ENCODE results near the genes RAB37 and FDXR.

GRCh38 chr17:74736290-74737417, at the start of gene RAB37:
RAB37 (plus strand) TSS chr17:74737256.
CAGE:
- cytosol, long polyA minus RNA = no peak
- cytosol, long polyA plus RNA = no peak
- long polyA plus RNA = no peak
- nucleus, long polyA minus RNA = no peak
- nucleus, long polyA plus RNA = no peak

DNA sequence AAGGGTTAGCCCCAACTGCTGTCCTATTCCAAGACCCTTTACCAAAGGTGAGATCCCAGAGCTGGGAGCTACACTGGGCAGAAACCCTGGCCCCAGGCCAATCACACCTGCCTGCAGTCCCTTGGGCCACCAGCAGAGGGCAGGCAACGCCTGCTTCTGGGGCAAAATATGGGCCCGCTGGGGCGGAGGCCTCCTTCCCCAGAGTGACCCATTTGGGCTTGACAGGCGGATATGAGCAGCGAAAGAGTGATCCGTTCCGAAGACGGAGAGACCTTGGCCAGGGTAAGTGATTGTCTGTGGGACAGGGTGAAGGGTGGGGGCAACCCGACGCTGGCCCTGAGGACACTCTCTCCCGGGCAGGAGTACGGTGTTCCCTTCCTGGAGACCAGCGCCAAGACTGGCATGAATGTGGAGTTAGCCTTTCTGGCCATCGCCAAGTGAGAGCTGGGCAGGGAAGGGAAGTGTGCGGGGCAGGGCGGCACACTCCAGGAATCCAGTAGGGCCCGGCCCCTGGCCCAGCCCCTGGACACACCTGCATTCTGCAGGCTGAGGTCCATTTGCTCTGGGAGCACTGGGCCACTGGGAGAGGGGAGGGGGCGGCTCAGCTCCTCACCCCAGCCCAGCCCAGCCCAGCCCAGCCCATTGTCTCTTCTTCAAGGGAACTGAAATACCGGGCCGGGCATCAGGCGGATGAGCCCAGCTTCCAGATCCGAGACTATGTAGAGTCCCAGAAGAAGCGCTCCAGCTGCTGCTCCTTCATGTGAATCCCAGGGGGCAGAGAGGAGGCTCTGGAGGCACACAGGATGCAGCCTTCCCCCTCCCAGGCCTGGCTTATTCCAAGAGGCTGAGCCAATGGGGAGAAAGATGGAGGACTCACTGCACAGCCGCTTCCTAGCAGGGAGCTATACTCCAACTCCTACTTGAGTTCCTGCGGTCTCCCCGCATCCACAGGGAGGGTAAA, 3.5 kb upstream of the NHERF1 start:
CAGE:
- cytosol, long polyA minus RNA = no peak
- cytosol, long polyA plus RNA = no peak
- long polyA plus RNA = no peak
- nucleus, long polyA minus RNA = no peak
- nucleus, long polyA plus RNA = no peak

DNA sequence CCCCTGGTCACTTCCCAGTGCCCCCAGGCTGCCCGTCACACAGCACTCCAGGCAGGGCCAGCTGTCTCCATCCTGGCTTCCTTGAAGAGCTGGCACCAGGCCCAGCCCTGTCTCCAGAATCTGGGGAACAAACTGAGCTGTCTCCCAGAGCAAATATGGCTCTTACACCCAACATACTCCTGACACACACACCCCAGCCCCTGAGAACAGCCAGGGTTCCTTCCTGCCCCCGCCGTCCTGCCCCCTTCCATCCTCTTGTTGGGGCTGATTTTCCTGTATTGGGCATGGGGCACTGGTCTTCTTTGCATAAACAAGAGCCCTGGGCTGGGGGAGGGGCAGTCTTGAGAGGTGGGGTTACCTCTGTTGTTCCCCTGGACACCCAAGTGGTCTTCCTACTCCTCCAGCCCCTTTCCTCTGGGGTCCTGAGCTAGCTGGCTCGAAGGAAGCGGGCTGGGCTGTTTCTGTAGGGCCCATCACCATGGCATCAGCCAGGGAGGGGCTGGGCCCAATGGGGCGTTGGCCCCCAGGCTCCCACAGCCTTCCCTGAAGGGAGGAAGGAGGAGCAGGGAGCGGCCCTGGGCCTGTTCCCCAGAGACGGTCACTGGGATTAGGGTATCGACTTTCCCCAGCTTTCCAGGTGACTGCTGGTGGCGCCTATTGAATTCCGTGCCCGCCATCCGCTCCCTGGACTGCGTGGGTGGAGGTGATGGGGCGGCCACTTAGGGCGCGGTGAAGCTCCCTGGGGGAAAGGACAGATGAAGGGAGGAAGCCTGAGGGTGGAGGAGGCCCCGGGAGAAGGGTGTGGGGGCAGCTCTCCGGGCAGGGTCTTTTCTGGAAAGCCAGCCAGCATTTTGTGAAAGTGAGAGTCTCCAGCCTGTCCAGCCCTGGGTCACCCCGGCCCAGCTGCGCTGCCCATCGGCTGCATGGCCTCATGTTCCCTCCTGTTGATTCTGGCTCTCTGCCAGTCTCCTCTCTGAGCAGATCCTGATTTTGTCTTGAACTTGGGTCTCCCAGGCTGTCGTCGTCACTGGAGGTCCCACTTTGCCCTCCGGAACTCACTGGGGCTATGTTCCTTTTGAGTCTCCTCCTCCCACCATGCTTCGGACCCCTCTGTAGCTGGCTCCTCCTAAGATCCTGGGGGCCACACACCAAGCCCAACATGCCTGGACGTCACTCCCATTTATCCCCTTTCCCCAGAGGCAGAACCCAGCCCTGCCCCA, 9.5 kb downstream of the NHERF1 start:
CAGE:
- cytosol, long polyA minus RNA = no peak
- cytosol, long polyA plus RNA = no peak
- long polyA plus RNA = no peak
- nucleus, long polyA minus RNA = no peak
- nucleus, long polyA plus RNA = no peak

GRCh38 chr17:74758876-74759190, 10.4 kb downstream of the NHERF1 start:
CAGE:
- cytosol, long polyA minus RNA = no peak
- cytosol, long polyA plus RNA = no peak
- long polyA plus RNA = no peak
- nucleus, long polyA minus RNA = no peak
- nucleus, long polyA plus RNA = no peak

GRCh38 chr17:74771804-74772617, 4.1 kb downstream of the NAT9 start:
CAGE:
- cytosol, long polyA minus RNA = no peak
- cytosol, long polyA plus RNA = no peak
- long polyA plus RNA = no peak
- nucleus, long polyA minus RNA = no peak
- nucleus, long polyA plus RNA = no peak

DNA sequence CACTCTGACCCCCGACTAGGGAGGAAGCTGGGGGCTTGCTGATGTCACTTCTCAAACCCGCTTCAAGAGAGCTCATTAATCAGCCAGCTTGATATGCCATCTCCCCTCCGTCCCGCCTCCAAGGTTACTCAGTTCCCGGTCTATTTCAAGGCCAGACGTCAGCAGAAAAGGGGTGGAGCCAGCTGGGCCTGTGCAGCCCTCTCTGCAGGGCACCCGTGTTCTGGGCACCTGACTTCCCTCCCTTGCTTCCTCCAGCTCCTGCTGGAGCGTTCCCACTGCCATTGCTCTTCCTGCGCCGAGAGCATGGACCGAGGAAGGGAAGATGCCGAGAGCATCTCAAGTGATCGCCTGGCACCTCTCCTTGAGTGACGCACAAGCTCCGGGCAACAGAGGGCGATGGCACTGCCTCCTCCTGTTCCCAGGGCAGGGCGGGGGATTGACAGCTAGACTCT, 29.2 kb downstream of the TMEM104 start:
CAGE:
- cytosol, long polyA minus RNA = no peak
- cytosol, long polyA plus RNA = no peak
- long polyA plus RNA = no peak
- nucleus, long polyA minus RNA = no peak
- nucleus, long polyA plus RNA = no peak

GRCh38 chr17:74839047-74839600, 20.6 kb downstream of the GRIN2C start:
CAGE:
- cytosol, long polyA minus RNA = no peak
- cytosol, long polyA plus RNA = no peak
- long polyA plus RNA = no peak
- nucleus, long polyA minus RNA = no peak
- nucleus, long polyA plus RNA = no peak

DNA sequence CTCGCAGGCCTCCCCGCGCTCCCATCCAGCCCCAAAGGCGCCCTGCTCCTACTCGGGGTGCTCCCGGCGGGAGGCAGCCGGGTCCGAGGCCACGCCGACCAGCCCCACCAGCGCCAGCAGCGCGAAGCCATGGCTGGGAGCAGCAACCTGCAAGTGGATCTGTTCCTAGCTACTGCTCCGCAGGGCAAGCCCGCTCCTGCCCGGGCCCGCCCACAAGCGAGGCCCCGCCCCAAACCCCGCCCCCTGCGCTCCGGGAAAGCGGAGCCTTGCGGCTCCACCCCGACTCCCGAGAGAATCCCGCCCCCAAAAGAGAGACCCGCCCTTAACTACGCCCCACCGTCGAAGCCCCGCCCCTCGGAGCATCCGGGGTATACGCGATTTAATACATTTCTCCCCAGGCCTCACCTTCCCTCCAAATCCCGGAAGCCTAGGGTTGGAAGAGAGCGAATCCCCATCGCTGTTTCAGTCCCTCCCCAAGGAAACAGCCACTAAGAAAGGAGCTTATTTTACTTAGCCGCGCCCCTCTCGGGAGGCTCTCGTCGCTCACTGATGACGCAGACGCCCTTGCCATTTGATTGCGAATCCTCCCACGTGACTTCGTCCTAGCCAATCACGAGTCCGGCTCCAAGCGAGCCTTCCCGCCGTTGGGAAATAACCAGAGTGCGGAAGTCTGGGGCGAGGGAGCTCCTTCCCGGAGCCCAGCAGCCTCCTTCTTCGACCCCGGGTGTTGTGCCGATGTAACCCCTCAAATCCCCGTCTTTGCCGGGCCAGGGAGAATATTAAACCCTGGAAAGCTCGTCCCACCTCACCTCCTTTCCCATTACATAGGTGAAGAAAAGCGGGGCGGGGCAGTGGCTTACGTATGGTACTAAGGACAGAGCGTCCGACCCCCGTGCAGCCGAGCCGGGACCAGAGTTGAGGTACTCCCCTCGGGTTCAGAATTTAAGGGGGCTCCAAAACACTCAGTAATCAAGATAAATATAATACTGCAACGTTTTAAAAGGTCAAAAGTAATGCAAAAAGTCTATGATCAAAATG, at the start of gene FDXR:
Gene FDXR, minus strand, starts transcription at position 181 of the 1,038 bp plus-strand sequence.
CAGE:
- cytosol, long polyA minus RNA = no peak
- cytosol, long polyA plus RNA = no peak
- long polyA plus RNA = start-site peak on the minus strand centred at position 182 of the sequence, 42 bp wide, 153 and 153 reads in 2 replicates
- nucleus, long polyA minus RNA = start-site peak on the minus strand centred at position 175 of the sequence, 16 bp wide, 26 reads
- nucleus, long polyA plus RNA = no peak

DNA sequence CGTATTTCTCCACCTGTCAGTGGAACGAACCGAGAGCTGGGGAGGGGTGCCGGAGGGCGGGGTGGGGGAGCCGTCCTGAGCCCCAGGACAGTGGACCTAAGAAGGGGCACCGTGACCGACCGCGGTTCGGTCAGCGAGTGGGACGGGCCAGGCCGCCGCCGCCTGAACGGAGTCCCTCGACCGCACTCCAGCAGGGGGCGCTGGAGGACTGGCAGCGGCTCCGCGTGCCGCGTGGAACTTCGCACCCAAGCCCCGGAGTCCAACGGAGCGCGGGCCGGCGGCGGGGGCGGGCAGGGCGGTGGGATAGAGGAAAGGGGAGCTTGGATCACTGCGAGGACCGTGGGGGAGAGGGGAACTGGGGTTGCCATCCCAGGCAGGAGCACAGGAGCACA, 440 bp upstream of the USH1G start:
CAGE:
- cytosol, long polyA minus RNA = no peak
- cytosol, long polyA plus RNA = no peak
- long polyA plus RNA = no peak
- nucleus, long polyA minus RNA = no peak
- nucleus, long polyA plus RNA = no peak

GRCh38 chr17:74971870-74972548, 550 bp downstream of the HID1 start:
CAGE:
- cytosol, long polyA minus RNA = no peak
- cytosol, long polyA plus RNA = no peak
- long polyA plus RNA = no peak
- nucleus, long polyA minus RNA = no peak
- nucleus, long polyA plus RNA = no peak

DNA sequence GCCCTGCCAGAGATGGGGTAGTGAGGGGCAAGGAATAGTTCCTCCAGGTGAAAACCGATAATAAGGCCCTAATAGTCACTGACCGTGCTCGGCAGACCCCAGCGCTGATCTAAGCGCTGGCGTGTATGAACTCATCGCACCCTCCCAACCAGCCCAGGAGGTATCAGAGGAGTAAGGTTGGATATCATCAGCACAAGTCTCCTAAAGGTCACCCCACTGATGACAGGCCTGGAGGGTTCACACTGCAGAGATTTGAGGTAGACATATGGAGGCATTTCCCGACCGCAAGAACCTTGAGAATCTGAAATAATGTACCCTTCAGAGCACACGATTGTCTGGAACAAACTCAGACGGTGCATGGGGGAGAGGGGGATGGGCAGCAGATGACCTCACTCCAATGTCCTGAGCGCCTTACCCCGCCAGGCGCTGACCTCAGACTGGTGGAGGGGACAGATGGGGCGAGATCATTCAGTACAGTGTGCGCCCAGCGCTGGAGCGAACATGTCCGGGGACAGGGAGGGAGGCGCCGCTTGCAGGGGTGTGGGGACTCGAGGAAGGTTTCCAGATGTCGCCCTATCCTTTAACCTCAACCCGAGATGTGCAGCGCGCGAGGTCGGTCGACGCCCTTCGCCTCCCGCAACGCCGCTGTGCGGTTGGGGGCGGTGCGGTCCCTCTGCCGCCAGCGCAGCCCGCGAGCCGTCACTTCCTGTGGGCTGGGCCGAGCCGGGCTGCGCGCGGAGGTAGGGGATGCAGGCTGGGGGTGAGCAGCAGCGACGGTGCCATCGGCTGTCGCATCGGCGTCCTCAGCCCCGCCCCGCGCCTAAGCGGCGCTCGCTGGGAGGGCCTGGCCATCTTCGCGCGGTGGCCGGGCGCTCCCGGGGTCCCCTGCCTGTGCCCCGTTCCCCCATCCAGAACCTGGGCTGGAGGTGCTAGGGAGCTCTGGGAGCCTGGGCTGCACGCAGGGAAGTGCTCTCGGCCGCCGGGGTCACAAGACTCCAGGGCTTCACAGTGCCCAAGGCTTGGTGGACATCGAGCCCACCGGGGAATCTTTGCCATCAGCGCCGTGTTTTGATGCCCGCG, 5.4 kb upstream of the CDR2L start:
CAGE:
- cytosol, long polyA minus RNA = no peak
- cytosol, long polyA plus RNA = no peak
- long polyA plus RNA = no peak
- nucleus, long polyA minus RNA = no peak
- nucleus, long polyA plus RNA = no peak

DNA sequence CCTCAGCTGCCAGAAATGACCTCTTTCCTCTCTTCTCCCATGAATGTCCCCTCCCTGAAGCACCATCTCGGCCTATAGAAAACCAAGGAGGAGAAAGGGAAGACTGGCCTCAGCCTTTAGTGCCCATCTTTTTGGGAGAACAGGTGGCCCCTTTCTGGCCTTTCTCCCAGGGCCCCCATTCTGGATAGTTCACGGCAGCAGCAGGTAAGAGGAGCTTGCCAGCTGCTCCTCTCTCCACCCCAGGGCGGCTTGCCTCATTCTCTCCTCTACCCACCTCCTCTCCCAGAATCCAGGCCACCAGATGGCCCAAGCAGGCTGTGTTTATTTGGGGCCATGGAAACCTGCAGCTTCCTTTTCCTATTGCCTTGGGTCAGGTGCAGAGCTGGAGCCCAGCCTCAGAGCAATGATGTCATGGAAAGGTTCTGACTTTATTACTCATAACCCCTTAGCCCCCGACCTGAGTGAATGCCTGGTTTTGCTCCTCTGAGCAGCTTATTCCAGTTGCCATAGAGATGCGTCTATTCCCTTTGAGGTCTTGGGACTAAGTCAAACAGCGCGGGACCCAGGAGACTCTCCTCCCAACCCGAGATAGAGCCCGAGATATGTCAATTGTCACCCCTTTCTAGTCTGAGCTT, 1.5 kb upstream of the MRPL58 start:
CAGE:
- cytosol, long polyA minus RNA = no peak
- cytosol, long polyA plus RNA = no peak
- long polyA plus RNA = no peak
- nucleus, long polyA minus RNA = no peak
- nucleus, long polyA plus RNA = no peak

CAGE:
- cytosol, long polyA minus RNA = no peak
- cytosol, long polyA plus RNA = no peak
- long polyA plus RNA = no peak
- nucleus, long polyA minus RNA = no peak
- nucleus, long polyA plus RNA = no peak
Measured at GRCh38 chr17:75021918-75022310, 9.4 kb downstream of the MRPL58 start.

DNA sequence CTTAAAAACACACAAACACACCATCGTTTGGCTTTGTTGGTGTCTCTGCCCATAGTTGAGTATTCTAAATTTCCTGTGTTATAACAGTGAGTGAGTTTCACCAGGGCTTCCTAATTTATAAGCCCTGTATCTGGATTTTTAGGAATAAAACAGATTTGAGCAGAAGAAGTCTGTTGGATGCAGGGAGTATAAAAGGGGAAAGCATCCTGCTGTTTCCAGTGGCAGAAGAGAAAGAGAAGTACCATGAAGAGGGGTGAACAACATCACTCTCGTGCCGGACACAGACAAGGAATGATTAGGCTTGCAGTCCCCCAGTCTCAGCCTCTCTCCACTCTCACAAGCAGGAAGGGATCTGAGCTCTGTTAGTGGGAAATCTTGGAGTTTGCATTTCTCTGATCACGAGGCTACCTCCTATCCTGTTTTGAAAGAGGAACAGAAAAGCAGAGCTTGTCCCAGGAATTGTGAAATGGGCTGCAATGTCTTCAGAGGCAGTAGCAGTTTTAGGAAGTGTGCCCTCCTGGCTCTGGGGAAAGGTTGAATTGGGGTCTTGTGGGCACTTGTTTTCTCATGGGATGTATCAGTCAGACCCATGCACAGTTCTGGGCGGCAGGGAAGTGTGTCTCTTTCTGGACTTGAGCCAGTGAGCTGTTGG, 22.7 kb downstream of the NUP85 start:
CAGE:
- cytosol, long polyA minus RNA = no peak
- cytosol, long polyA plus RNA = no peak
- long polyA plus RNA = no peak
- nucleus, long polyA minus RNA = no peak
- nucleus, long polyA plus RNA = no peak

DNA sequence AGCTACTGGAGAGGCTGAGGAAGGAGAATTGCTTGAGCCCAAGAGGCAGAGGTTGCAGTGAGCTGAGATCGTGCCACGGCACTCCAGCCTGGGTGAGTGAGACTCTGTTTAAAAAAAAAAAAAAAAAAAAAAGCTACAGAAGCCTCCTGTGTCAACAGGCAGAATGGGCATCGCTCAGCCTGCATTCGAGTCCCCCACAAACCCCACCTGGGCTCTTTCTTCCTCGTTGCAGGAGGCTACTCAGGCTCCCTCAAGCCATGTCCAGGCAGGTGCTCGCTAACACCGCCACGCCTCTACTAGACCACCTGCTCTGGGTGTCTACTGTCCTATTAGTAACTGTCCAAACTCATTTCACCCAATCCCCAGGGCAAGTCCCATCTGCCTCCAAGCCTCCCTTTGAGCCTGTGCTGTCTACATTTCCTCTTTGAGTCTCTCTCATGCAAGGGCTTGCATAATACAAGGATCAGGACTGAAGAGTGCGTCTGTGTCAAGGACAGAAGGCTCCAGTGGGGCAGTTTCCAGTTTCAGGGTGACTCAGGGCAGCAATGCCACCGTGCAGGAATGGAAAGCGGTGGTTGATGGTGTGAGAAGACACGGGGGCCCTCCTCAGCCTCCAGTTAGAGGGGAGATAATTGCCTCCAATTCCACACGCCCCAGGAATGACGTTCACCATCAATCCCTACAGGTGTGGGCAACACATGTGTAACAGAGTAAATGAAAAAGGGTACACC, 24.5 kb upstream of the SLC25A19 start:
CAGE:
- cytosol, long polyA minus RNA = no peak
- cytosol, long polyA plus RNA = no peak
- long polyA plus RNA = no peak
- nucleus, long polyA minus RNA = no peak
- nucleus, long polyA plus RNA = no peak

CAGE:
- cytosol, long polyA minus RNA = no peak
- cytosol, long polyA plus RNA = no peak
- long polyA plus RNA = no peak
- nucleus, long polyA minus RNA = no peak
- nucleus, long polyA plus RNA = no peak
Measured at GRCh38 chr17:75337003-75337516, 47.8 kb upstream of the SLC25A19 start.

DNA sequence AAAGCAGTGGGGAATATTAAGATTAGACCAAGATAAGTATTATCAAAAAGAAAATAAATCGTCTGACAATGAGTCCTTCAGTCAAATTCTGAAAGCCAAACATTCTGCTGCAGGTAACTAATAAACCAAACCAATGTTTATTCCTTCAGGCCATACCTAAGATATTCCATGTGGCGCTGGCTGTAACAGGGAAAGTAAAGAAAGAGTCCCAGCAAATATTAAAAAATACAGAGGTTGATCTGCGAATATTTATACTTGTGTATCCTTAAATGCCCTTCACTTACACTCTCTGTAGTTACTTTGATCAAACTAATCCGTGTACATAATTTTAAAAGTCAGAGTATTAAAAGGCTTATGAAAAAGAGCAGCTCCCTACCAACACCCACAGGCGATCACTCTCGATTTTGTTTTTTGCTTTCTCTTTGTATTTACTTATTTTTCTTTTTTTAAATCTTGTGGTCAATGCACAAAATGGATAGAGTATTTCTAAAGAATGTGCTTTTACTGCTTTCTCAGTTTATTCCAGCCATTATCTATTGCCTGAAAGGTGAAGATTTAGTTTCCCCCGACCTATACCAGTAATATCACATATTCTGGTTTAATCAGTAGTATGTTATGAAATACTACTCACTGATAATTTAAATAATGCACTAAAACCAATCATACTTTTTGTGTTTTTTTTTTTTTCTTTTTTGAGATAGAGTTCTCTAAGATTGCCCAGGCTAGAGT, 10.1 kb downstream of the GRB2 start:
CAGE:
- cytosol, long polyA minus RNA = no peak
- cytosol, long polyA plus RNA = no peak
- long polyA plus RNA = no peak
- nucleus, long polyA minus RNA = no peak
- nucleus, long polyA plus RNA = no peak

GRCh38 chr17:75487503-75488194, 27.7 kb downstream of the CASKIN2 start:
CAGE:
- cytosol, long polyA minus RNA = no peak
- cytosol, long polyA plus RNA = no peak
- long polyA plus RNA = no peak
- nucleus, long polyA minus RNA = no peak
- nucleus, long polyA plus RNA = no peak

DNA sequence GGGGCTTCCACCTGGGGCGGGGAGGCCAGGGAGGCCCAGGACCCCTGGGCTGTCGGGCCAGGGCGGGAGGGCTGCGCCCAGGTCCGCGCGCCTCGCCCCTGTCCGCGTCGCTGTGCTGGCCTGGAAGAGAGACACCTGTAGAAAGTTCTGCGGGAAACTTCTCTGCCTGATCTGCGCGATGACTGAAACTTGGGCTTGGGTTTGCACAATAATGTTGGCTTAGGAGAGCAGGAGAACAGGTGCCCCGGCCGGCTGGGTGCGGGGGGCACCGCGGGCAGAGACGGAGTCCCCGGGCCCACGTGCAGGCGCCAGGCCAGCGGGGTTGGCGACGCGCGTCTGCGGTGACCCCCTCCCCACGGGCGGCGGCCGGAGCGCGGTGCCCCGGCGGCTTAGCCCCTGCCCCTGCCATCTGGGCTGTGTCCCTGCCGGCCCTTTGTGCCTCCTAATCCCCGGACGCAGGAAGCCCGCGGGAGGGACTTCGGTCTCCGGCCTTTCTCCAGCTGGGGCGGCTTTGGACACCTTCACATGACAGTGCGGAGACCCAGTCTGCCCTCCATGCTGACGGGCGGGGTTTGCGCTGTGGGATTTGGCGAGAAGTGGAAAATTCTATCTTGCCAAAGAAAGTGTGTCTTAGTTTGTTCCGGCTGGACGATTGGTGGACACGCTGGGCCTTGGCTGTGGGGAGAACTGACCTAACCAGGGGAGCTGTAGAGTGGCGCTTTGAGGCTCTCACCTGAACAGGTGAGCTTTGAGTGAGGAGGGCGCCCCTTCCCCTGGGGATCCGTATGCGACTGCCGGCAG, 571 bp downstream of the LLGL2 start:
CAGE:
- cytosol, long polyA minus RNA = no peak
- cytosol, long polyA plus RNA = no peak
- long polyA plus RNA = no peak
- nucleus, long polyA minus RNA = no peak
- nucleus, long polyA plus RNA = no peak

DNA sequence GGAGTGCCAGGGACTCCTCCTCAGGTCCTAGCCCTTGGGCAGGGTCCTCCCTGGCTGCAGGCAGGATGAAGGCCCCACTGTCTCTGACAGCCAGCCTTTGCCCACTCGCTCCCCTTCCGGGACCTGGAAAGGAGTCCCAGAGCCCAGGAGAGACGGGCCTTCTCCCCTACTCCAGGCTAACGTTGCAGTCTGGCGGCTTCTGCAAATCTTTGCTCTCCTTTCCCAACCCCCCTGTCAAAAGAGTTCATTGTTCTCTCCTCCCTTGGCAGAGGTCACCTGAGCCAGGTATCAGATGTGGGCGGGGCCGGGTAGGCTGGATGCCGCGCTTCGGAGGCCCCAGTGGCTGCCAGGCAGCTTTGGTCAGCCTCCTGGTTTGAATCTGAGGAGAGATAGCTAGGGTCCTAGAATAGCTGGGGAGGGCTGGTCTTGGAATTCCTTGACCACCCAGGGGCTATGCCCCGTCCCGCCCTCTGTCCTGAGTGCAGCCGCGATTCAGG, 24.3 kb downstream of the LLGL2 start:
CAGE:
- cytosol, long polyA minus RNA = no peak
- cytosol, long polyA plus RNA = no peak
- long polyA plus RNA = no peak
- nucleus, long polyA minus RNA = no peak
- nucleus, long polyA plus RNA = no peak

Measured in keratinocyte (primary cell).